ENCODE results near the genes ACSBG1 and SKIC8.

DNA sequence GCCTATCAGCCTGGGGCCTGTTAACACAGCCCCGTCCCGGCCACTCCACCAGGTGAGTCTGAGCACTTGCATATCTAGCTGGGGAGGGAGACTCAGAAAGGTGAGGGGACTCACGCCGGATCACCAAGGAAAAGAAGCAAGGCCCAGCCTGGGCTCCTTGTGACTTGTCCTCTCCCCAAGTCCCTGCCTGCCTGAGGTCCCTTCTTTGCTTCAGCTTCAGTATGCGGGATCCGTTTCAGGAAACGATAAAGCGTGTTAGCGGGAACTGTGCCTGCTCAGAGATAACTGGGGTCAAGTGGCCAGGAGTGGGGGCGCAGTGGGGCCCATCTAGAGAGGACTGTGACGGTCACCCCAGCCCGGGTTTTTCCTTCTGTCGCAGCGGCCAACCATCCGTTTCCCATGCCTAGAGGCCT, 10.3 kb downstream of the LINGO1 start:
- RRBS: 39% methylated on average over 3 of the region's 15 CpGs
CAGE:
- cytosol, long polyA plus RNA: no peak
- long polyA plus RNA: no peak
- nucleus, long polyA plus RNA: no peak

DNA sequence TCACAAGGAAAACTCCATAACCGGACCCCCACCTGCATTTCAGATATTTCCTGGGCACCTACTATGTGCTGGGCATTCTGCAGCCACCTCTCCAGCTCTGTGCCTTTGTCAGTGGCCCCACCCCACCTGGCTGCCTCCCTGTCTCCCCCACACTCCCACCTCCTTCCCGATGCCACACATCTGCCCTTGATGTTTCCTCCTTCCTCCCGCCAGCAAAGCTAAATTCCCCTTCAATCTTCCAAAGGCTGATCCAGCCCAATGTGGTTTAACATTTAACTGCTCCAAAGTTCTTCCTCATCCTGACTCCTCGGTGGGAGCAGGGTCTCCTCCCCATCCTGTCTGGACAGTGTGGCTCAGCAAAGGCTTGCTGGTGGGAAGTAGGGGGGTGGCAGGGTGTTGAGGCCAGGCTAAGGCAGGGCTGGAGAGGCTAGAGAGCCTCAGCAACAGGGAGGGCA, 123.0 kb upstream of the LINGO1 start:
- RRBS: no CpG with 5 or more reads among the region's 4 CpGs
CAGE:
- cytosol, long polyA plus RNA: no peak
- long polyA plus RNA: no peak
- nucleus, long polyA plus RNA: no peak

DNA sequence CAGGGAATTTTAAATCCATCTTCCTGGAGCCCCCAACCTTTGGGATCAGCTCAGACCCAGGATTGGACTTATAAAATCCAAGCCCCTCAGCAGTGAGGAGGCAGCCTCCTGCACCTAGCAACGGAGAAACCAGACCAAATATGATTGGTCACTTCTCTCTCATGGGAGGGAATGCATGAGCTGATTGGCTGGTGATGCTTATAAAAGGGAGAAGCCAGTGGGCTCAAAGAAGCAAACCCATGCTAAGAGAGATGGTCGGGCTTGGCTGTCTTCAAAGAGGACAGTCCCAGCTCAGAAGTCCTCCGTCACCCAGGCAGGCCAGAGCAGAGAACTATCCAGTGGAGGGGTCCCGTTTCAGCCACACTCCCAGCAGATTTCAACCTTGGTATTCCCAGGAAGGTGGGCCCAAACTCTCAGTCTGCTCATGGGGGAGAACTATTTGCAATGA, 203.7 kb upstream of the LINGO1 start:
- RRBS: no CpG with 5 or more reads among the region's 4 CpGs
CAGE:
- cytosol, long polyA plus RNA: no peak
- long polyA plus RNA: no peak
- nucleus, long polyA plus RNA: no peak

DNA sequence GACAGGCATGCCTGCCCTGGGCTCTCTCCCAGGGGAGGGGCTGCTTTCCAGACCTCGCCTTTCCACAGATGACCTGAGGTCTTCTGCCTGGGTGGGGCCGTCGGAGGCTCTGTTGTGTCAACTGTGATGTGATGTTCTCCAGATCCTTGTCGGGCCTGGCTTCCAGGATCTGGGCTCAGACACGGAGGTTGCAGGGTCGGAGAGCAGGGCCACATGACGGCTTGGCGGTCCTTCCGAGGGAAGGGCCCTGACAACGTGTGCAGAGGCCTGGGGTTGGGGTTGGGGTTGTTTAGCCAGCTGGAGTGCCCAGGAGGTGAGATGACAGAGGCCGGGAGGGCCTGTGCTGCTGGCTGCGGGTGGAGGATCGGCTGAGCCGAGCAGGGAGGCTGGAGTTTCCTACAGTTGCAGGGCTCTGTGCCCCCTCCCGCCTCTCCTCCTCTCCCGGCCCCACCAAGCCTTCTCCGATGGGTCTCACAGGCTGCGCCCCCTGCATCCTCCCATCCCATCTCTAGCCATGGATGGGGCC, 101.9 kb downstream of the TBC1D2B start:
- RRBS: no CpG with 5 or more reads among the region's 18 CpGs
CAGE:
- cytosol, long polyA plus RNA: no peak
- long polyA plus RNA: no peak
- nucleus, long polyA plus RNA: no peak

GRCh38 chr15:77991660-77992948, 85.4 kb downstream of the TBC1D2B start:
- RRBS: no CpG with 5 or more reads among the region's 23 CpGs
CAGE:
- cytosol, long polyA plus RNA: no peak
- long polyA plus RNA: no peak
- nucleus, long polyA plus RNA: no peak

GRCh38 chr15:78000005-78000639, 77.4 kb downstream of the TBC1D2B start:
- RRBS: no CpG with 5 or more reads among the region's 23 CpGs
CAGE:
- cytosol, long polyA plus RNA: no peak
- long polyA plus RNA: no peak
- nucleus, long polyA plus RNA: no peak

DNA sequence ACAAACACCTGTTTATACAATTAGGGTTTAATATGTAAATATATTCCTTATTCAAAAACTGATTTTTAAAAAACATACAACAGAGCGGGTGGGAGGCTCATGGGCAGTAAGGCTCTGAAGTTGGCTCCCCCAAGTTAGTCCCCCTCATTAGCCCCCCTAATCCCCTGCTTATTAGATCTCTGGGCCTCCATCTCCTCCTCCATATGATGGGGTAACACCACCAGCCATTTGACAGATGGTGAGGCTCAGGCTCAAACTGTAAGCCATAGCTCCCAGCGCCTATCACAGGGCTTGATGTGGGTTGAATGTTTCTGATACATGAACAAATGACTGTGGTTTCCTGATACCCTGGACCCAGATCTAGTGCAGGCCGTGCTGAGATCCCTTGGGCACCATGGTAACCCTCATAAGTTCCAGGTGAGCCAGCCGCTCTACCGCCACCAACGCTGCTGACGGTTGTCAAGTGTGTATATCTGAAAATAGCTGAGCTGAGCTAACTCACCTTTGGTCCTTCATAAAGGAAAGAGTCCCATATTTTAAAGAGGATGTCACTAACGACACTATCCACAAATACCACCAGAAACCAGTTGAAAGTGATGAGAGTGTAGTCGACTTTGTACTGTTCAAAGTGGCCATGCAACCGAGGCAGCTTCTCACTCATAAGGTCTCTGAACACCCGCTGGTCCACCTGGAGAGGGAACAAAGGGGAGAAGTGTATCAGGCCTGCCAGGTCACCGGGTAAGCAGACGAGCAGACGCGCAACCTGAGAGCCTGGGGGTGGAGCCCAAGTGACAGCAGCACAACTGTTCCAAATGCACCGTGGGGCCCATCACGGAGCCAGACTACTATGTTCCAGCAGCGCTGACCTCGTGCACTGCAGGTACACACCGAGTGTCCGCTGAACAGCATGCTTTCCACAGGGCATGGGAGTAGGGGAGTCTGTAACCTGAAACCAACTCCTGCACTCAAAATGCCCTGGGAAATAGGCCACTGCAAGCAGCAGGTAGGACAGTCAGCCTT, 74.4 kb downstream of the TBC1D2B start:
- RRBS: no CpG with 5 or more reads among the region's 21 CpGs
CAGE:
- cytosol, long polyA plus RNA: no peak
- long polyA plus RNA: no peak
- nucleus, long polyA plus RNA: no peak

- RRBS: no CpG with 5 or more reads among the region's 13 CpGs
CAGE:
- cytosol, long polyA plus RNA: no peak
- long polyA plus RNA: no peak
- nucleus, long polyA plus RNA: no peak
Measured at GRCh38 chr15:78018842-78019731, 58.4 kb downstream of the TBC1D2B start.

DNA sequence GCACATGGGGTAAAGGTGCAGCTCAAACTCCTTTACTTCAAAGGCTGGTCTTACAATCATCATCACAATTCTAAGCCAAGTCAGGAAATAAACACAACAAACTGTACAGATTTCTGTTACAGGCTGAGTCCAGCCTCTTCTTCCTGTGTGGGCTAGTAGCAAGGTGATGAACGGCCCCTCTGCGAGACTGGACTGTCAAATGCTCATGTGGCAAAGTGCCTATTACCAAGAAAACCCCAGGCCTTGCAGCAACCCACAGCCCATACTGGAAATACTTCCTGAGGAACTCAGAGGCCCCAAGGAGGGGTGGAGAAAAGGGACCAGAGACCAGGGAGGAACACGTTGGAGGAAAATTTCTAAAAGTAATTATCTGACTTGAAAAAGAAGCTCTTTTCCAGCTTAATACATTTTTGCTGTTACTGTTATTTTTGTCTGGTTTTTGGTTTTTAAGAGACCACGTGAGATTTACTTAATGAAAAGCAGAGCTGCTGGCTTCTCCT, 29.6 kb downstream of the TBC1D2B start:
- RRBS: no CpG with 5 or more reads among the region's 4 CpGs
CAGE:
- cytosol, long polyA plus RNA: no peak
- long polyA plus RNA: no peak
- nucleus, long polyA plus RNA: no peak

GRCh38 chr15:78055306-78055716, 22.2 kb downstream of the TBC1D2B start:
- RRBS: no CpG with 5 or more reads among the region's 1 CpG
CAGE:
- cytosol, long polyA plus RNA: no peak
- long polyA plus RNA: no peak
- nucleus, long polyA plus RNA: no peak

- RRBS: no CpG with 5 or more reads among the region's 2 CpGs
CAGE:
- cytosol, long polyA plus RNA: no peak
- long polyA plus RNA: no peak
- nucleus, long polyA plus RNA: no peak
Measured at GRCh38 chr15:78056692-78057186, 20.8 kb downstream of the TBC1D2B start.

DNA sequence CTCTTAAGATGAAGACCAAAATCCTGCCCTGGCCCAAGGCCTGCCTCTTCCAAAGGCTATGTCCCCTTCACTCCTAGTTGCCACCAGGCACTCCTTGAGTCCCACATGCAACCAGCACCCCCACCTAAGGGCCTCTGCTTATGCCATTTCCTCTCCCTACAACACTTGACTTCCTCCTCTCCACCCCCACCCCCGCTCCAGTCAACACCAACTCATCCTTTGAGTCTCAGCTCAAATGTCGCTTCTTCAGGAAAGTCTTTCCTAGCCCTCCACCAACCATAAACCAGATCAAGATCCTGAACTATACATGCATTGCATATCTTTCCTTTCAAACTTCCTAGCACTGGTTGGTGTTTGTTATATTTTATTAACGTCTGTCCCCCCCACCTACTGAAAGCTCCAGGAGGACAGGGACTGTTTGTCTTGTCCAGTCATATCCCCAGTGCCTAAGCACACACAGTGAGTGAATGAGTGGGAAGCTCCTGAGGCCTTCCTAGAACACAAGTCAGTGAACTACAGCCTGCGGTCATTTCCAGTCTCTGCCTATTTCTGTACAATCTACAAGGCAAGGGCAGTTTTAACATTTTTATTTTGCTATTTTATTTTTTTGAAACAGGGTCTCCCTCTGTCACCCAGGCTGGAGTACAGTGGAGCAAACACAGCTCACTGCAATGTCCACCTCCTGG, 7.3 kb downstream of the TBC1D2B start:
- RRBS: no CpG with 5 or more reads among the region's 4 CpGs
CAGE:
- cytosol, long polyA plus RNA: no peak
- long polyA plus RNA: no peak
- nucleus, long polyA plus RNA: no peak

DNA sequence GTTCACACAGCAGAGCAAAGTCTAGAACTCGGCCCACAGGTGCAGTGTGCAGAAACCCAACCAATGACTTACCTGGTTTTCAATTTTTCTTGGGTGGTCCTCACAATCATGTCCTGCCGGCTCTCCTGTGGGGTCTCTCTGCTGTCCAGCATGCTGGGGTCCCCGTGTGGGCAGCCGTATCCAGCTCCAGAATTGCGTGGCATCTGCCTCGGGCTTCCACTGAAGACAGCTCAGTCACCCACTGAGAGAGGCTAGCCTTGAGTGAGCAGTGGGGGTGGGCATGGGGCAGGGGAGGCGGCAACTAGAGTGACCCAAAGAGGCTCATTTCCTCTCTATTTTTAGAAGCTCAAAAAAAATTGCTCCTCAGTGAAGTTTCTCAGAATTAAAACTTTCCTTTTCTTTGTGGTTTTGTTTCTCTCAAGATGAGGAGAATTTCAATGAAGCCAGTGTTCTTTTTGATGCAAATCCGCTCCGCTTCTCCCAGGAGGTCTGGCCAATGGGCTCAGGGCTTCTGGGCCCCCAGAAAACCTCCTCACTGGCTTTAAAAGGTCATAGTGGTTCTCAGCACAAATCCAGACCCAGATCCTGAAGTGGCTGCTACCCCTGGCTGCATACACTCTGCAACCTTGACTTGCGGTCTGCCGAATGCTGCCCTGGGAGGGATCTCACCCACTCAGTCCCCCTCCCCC, at the start of gene ACSBG1:
ACSBG1 (minus strand) TSS at position 267 of the 689 bp plus-strand sequence.
- RRBS: no CpG with 5 or more reads among the region's 11 CpGs
CAGE:
- cytosol, long polyA plus RNA: start-site peak on the minus strand centred at position 232 of the sequence, 44 bp wide, 9 reads; start-site peak on the minus strand centred at position 393 of the sequence, 119 bp wide, 20 reads
- long polyA plus RNA: start-site peak on the minus strand centred at position 323 of the sequence, 251 bp wide, 25 and 41 reads in 2 replicates
- nucleus, long polyA plus RNA: start-site peak on the minus strand centred at position 238 of the sequence, 66 bp wide, 25 reads

GRCh38 chr15:78245520-78245827, 11.1 kb upstream of the ACSBG1 start:
- RRBS: no CpG with 5 or more reads among the region's 9 CpGs
CAGE:
- cytosol, long polyA plus RNA: no peak
- long polyA plus RNA: no peak
- nucleus, long polyA plus RNA: no peak

- RRBS: no CpG with 5 or more reads among the region's 9 CpGs
CAGE:
- cytosol, long polyA plus RNA: no peak
- long polyA plus RNA: no peak
- nucleus, long polyA plus RNA: no peak
Measured at GRCh38 chr15:78270369-78271099, 6.2 kb downstream of the DNAJA4 start.

- RRBS: under 1% methylated on average over 12 of the region's 59 CpGs
CAGE:
- cytosol, long polyA plus RNA: start-site peak on the minus strand at chr15:78299592-78299599, 144 reads
- long polyA plus RNA: start-site peak on the minus strand at chr15:78299580-78299603, 132 and 134 reads in 2 replicates
- nucleus, long polyA plus RNA: start-site peak on the minus strand at chr15:78299582-78299599, 348 reads
Measured at GRCh38 chr15:78298838-78300103, at the start of gene SKIC8. Gene SKIC8 (minus strand): TSS chr15:78299609.

- RRBS: no CpG with 5 or more reads among the region's 10 CpGs
CAGE:
- cytosol, long polyA plus RNA: no peak
- long polyA plus RNA: no peak
- nucleus, long polyA plus RNA: no peak
Measured at GRCh38 chr15:78374641-78375536, 34.7 kb downstream of the CRABP1 start.

DNA sequence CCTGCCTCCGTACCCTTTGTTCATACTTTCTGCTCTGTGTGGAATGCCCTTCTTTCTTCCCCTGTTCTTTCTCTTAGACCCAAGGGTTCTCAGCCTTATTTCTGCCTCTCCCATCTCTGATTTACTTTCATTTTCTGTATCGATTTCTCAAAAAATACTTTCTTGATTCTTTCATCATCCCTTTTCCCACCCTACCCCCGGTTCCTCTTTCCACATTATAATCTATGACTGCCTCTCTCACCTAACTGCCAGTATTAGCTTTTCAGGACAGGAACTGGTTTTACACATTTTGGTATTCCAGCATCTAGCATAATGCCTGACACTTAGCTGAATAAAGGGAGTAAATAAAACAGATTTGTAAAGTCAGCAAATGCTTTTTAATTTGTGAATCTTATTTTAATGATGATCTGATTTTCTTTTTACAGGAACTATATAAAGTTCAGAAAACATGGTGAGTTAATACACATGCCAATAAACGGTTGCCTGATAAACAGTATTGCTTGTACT, 1.3 kb downstream of the PSMA4 start:
- RRBS: no CpG with 5 or more reads among the region's 4 CpGs
CAGE:
- cytosol, long polyA plus RNA: no peak
- long polyA plus RNA: no peak
- nucleus, long polyA plus RNA: no peak

- RRBS: no CpG with 5 or more reads among the region's 1 CpG
CAGE:
- cytosol, long polyA plus RNA: no peak
- long polyA plus RNA: no peak
- nucleus, long polyA plus RNA: no peak
Measured at GRCh38 chr15:78546486-78546747, 6.2 kb downstream of the PSMA4 start.

GRCh38 chr15:78548422-78549273, 8.4 kb downstream of the PSMA4 start:
- RRBS: no CpG with 5 or more reads among the region's 9 CpGs
CAGE:
- cytosol, long polyA plus RNA: no peak
- long polyA plus RNA: no peak
- nucleus, long polyA plus RNA: no peak

Measured in H1 (cell line).